ENCODE measurements around a stretch of chr17.

DNA sequence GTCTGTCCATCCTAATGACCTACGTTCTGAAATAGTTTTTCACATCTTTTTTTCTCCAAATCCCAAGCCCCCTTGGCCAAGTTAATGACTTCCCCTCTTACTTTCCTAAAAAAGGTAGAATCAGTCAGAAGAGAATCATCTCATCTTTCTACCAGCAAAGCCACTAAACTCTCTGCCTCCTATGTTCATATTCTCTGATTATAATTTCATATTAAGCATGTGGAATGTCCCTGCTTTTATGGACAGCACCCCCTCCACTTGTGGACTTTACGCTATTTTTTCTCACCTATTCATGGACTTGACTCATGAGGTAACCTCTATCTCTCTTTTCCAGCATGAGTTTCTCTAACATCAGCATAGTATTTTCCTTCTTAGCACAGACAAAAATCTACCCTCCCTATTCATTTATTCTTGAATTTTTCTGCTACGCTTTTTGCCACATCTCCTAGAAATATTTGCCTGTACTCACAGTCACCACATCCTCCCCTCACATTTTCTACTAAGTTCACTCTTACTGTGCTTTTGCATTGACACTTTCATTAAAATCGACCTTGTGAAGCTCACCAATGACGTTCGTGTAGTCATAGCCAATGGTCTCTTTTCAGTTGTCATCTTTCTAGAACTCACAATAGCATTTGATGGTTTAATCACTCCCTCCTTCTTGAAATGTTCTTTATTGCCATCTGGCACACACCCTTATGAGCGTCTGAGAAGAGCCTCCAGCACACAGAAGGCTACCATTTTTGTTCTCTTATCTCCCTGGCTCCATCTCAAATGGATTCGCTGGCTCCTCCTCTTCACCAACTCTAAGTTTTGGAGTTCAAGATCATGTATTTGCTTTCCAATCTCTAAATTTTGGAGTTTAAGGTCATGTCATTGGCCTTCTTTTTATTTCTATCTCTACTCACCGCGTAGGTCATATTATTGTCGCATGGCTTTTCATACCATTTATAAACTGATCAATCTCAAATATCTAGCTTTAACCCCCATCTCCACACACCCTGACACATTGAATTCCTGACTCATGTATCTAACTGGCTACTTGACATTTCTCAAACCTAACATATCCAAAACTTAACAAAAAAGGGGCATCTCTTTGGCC lies 39.7 kb upstream of the ABCA8 start:
- PRO-cap = no peak

DNA sequence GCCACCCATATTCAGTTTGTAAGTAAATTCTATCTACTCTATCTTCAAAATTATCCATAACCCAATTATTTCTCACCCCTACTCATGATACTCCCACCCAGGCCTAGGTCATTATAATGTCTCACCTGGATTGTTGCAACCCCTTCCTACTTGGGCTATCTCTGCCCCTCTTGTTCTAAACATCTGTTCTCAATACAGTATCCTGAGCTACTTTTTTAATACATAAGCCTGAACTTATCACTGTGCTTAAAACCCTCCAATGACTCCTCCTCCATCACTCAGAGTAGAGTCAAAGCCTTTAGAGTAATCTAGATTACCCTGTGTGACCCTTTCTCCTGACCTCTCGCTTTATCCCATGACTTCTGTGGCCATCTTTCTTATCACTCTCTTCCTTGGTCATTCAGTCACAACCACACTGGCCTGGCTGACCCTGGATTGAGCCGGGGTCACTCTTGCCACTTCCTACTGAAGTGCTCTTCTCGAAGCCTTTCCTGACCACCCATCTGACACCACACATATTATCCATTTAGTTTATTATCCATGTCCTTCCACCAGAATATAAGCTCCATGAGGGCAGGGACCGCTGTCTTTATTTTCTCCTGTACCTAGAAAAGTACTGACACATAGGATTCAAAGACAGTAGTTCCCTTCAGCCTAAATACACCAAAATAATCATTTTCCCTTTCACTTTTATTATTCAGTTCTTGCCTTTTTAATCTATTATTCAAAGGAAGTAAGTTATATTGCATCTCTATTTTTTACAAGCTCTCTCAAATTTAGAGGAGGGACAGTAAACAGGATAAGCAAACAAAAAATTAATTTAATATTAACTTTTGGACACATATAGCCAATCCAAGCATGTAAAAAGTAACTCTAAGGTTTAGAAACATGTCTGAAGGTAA lies 28.0 kb upstream of the ABCA9 start:
- PRO-cap = no peak

- PRO-cap = no peak
Measured at GRCh38 chr17:69485072-69485644, 70.7 kb downstream of the MAP2K6 start.

GRCh38 chr17:70050977-70051464 lies 24.0 kb upstream of the KCNJ16 start:
- PRO-cap = no peak

GRCh38 chr17:70074232-70074636 lies 791 bp upstream of the KCNJ16 start:
- PRO-cap = no peak

DNA sequence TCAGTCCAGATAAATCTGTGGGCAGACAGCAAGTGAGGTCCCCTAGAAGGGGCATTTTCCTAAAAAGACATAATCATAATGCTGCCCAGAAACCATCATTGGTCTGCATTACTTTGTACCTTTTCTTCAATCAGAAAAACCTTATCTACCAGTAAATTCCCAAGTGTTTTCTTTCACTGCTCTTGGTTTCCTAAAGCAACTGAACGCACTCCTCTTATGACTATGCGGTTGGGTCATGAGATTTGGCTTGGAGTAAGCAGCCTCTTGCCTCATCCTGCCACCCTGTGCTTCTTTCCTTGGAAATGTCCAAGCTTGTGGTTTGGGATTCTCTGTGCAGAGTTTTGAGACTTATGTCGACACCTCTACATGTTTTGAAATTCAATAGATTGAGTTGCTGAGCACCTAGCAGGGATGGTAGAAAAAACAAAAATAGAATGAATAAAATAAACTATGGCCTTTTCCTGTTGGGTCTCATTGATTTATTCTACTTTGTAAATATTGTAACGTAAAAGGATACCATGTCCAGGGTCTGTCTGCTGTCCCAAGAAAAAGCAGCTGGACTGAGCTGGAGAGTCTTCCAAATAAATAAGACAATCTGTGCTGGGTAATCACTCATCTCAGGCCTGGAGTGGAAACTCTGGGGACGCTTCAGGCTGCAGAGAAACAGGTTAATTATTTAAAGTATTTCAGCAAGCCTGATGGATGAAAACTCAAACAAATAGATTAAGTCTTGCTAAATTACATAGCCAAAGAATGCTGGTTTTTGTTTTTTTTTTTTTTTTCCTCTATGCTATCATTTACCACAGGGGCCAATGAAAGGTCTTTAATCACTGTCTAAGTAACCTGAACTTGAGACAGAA lies 31.3 kb upstream of the KCNJ2 start:
- PRO-cap = unidirectional peak, minus-strand start at position 192 of the sequence

DNA sequence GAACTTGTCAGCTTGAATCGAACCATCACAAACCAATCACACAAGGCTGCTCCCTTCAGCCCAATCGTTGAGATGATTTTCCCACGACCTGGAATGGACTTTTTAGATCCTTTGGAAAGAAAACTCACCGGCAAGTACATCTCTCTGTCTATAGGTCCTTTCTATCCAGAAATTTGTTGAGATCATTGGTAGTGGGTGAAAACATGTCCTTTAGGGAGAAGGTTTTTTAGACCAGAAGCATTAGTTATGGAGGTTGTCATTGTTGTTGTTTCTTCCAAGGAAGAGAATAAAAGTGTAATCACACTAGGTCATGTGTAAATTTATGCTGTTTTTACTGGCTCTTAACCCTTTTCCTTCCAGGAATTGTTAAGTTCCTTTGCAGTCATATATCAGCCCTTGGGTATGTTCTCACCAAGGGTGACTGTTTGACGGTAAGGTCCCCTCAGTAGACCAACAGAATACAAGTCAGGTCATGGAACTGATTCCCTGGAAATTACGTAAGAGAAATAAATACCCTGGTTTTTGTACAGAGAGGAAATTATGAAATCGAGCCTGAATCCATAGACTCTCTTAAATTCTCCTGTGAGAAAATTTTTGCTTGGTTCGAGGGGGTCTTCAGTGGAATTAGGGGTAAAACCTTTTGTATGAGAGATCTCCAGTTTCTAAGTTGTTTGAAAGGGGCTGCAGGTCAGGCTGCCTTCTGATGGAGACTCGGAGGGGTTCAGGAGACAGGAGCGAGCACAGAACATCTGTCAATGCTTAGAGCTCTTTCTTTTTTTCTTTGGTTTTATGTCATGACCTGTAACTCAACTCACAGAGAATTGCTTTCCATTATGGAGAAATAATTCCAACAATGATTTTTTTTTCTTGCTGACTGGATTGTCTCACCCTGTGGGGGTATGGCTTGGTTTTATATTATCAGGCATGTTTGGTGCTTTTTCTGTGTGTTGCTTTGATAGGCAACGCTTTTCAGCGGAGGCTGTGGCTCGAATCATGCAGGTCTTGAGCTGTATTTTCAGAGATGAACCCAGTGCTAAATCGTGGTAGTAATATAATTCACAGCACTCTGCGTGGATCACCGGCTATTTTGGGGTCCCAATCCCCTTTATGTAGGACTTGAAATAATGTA lies 11.0 kb upstream of the KCNJ2 start:
- PRO-cap = unidirectional peak, plus-strand start at position 601 of the sequence

DNA sequence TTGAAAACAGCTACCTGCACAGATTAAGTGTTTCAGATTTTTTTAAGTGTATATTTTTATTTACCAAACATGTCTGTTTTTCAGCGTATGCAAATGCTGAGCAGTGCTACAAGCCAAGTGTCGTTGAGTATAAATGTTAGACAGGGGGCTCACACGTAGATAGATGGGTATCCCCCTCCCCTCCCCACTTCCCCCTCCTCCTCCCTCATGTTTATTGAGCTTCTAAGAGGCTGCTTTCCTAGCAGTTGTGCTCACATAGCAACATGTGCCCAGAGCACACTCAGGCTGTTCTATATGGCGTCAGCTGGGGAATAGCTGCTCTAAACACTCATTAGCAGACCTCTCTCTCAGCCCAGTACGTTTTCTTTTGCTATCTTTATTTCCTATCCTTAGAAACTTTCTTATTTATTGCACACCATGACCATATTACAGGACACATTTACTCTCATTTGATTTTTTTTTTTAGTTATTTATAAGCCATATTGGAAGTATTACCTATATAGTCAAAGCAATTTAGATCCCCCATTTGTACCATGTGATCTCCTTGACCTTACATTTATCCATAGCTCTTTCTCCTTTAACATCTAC lies 1.8 kb downstream of the KCNJ2 start:
- PRO-cap = bidirectional peak, plus-strand start at position 256 of the sequence, minus-strand start at position 131 of the sequence

DNA sequence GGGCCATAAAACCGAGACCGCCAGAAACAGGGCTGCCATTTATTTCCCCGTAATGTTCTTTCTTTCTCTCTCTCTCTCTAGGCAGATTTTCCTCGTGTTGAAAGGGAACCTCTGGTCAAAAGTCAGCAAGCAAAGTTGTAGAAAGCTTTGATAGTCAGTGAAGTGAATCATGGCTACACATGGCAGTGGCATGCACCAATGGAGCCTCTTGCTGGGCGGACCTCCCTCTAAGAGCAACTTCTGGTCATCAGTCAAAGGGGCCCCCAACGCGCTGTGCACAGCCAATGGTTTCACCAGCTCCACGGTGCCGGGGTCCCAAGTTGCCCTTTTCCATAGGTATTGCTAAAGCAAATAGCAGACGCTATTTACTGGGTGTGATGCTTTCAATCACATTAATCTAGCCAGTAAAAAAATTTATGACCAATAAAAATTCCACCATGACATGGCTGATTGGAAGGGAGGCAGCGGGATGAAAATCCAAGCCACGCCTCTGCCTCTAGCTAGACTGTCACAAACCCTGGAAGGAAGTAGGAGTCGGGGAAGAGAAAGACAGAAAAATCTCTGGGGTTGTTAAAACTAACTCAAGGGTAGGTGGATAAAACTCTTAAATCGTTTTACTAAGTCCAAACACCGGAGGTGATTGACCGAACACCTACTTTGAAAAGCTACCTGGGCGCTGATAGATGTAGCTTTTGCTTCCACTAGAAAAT lies 680.3 kb upstream of the SOX9 start:
- PRO-cap = no peak

GRCh38 chr17:71938718-71938954 lies 182.2 kb upstream of the SOX9 start:
- PRO-cap = no peak

GRCh38 chr17:72118067-72118818 lies 2.6 kb upstream of the SOX9 start:
- PRO-cap = unidirectional peak, minus-strand start at chr17:72118657

GRCh38 chr17:72122338-72122935 lies 1.6 kb downstream of the SOX9 start:
- PRO-cap = bidirectional peak, plus-strand start at chr17:72122588, minus-strand start at chr17:72122446; bidirectional peak, plus-strand start at chr17:72122833, minus-strand start at chr17:72122801

DNA sequence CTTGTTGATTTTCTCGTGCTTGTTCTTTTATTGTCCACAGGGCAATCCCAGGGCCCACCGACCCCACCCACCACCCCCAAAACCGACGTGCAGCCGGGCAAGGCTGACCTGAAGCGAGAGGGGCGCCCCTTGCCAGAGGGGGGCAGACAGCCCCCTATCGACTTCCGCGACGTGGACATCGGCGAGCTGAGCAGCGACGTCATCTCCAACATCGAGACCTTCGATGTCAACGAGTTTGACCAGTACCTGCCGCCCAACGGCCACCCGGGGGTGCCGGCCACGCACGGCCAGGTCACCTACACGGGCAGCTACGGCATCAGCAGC lies 2.6 kb downstream of the SOX9 start:
- PRO-cap = no peak

DNA sequence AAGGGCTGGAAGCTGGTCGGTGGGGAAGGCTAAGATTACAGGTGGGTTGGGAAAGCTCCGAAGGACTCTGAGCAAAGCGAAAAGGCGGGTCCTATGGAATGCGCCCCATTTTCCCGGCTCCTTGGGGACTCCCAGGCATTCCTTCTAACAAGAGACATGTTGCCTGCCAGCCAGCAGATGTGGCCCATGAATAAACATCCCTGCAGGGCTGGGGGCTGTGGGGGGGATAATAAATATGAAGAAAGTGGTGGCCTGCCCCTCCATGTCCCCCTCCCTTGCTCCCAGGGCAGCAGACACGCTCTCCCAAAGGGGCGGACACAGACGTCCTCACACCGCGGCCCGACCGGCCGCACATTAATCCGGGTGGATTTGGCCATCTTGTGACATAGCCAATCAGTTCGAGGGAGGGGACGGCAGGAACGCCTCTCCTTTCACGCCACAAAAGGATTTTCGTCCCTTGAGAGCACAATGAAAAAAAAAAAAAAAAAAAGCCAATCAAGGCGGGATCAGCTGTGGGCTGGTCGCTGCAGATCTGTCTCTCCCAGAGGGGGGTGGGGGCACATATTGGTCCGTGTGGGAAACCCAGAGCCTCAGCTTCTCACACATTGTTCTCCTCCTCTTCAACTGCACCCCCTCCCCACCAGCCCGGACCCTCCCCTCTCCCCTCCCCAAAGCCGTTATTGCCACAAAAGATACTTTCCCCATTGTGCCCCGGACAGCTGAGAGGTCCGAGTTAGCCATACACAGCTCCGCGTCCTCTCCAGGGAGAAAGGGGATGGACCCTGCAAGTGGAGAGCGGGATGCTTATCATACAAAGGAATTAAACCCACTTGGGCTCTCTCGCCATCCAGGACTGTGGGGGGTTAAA lies 98.7 kb downstream of the SOX9 start:
- PRO-cap = no peak

GRCh38 chr17:72305954-72306605 lies 185.3 kb downstream of the SOX9 start:
- PRO-cap = no peak

- PRO-cap = bidirectional peak, plus-strand start at chr17:72515552, minus-strand start at chr17:72515444
Measured at GRCh38 chr17:72515366-72515799, 394.6 kb downstream of the SOX9 start.

- PRO-cap = no peak
Measured at GRCh38 chr17:72518534-72519771, 398.1 kb downstream of the SOX9 start.

DNA sequence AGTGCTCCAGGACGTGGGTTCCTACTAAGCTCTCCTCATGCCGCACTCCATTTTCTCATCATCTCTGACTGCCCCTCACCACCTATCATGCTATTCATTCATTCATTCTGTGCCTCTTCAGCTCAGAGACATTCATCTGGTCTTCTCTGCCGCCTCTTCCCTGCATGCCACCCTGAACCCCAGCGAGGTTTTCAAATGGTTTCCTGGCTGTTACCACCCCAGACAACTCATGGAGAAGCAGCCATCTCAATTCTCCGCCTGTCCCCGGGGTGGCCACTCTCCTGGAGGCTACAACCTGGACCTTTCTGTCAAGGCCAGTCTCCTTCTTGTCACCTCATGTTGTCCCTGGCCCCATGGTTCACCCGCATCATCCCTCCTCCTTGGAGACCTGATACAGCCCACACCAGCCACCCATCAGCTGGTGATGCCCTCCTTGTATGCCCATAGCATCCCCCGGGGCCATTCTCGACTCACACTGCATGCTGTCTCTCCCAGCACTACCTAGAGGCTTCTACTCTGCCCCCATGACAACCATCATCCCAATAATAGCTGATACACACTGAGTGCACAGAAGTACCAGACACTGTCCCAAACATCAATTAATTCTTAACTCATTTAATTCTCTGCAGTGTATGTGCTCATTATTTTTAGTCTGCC lies 407.5 kb downstream of the SOX9 start:
- PRO-cap = no peak

DNA sequence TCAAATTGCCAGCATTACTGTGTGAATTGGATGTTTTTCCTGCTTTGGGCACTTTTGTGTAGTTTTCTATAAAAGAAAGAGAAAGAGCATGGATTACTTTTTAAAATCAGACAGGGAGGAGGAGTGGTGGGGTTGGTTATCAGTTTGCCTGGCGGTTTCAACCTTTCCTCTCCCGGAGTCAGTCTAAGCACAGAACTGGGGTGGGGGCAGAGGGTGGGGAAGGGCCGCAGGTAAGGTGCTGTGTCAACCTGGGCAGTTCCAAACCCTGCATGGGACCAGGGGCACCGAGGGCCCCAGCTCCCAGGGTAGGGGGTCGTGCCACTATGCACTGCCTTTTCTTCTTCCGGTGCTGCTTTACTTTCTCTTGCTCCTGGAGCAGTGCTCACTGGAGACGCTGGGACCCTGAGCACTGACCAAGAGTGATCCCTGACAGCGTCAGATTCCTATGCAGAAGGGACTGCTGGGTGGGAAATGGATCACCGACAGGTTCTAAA lies 469.9 kb downstream of the SOX9 start:
- PRO-cap = no peak

DNA sequence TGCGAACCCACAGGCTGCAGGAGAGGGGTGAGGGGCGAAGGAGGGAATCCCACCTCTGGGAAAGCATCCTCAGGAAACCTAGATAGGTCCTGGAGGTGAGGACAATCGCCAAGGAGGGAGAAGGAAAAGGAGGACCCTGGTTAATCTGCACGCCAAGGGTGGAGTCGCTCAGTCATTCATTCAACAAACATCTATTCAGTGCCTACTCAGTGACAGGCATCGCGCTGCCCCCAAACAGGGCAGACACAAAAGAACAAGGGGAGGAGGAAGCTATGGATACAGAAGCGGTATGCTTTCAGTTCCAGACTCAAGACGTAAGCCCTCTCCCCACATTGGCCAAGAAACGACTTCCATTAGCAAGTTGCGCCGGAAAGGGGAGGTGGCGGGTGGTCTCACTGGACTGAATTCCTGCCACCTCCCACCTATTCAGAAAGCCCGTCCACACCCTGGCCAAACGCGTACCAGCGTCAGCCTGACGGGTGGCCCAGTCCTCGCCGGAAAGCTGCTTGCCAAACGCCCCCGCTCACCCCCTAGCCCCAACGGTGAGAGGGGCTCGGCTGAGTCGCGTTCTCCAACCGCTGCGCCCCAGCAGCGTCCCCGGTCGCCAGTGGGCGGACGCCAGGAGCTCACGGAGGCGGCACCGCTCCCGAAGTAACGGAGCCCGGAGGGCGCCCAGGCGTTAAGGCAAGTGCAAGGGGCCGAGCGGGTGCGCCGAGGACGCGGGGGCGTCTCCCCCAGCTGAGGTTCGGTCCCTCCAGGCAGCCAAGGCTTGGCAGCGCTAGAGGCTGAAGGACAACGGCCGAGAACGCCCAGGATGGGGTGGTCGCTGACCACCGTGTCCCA lies 470.6 kb downstream of the SOX9 start:
- PRO-cap = no peak